ENCODE measurements around a stretch of chr18.

DNA sequence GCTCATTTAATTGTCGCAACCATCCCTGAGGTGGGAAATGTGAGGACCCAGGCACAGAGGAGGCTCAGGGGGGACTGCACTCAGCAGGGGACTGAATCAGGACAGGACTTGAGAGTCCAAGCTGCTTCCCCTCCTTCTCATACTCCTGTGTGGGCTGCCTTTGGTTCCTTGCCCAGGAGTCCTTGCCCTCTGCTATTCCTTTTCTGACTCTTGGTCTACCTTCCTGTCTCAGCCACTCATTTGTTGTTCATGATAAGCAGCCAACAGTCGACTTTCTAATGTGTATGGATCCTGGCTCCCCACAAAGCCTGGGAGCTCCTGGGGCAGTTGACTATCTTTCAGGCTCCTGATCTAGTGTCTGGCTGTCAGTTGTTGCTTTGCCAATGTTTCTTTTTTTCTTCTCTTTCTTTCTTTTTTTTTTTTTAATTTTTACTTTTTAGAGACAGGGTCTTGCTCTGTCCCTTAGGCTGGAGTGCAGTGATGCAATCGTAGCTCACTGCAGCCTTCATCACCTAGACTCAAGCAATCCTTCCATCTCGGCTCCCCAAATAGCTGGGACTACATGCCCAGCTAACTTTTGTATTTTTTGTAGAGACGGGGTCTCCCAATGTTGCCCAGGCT is 28.4 kb downstream of the GATA6 start:
- RRBS, 2 experiments, result no CpG with 5 or more reads among the region's 5 CpGs

- RRBS, 2 experiments, result no CpG with 5 or more reads among the region's 10 CpGs
These were observed 84.7 kb downstream of the GATA6 start for GRCh38 chr18:22254068-22254434.

DNA sequence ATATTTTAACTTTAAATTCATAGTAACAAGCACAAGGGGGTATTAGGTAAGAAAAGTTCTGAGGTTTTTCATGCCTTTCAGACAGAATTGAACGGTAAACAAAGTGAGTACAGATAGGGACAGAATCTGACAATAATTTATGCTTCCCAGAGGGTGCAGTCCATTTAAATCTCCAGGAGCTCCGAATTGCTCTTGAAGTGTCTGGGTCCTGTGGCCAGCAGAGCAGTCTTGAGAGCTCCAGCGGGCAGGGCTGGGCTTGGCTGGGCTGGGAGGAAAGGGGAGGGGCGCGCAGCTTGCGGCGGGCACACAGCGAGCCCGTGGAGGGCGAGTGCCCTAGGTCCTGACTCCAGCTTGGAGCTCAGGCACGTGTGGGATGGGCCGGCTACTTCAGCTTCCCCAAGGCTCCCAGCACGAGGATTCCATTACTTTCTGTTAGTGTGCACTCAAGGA is 93.7 kb downstream of the CTAGE1 start:
- RRBS, 2 experiments, result no CpG with 5 or more reads among the region's 13 CpGs

GRCh38 chr18:22347670-22348438 is 69.9 kb downstream of the CTAGE1 start:
- RRBS, 2 experiments, result no CpG with 5 or more reads among the region's 21 CpGs

- RRBS, 2 experiments, result no CpG with 5 or more reads among the region's 2 CpGs
These were observed 68.4 kb downstream of the CTAGE1 start for GRCh38 chr18:22349385-22349554.

- RRBS, 2 experiments, result no CpG with 5 or more reads among the region's 9 CpGs
These were observed 68.1 kb downstream of the CTAGE1 start for GRCh38 chr18:22349555-22350103.

DNA sequence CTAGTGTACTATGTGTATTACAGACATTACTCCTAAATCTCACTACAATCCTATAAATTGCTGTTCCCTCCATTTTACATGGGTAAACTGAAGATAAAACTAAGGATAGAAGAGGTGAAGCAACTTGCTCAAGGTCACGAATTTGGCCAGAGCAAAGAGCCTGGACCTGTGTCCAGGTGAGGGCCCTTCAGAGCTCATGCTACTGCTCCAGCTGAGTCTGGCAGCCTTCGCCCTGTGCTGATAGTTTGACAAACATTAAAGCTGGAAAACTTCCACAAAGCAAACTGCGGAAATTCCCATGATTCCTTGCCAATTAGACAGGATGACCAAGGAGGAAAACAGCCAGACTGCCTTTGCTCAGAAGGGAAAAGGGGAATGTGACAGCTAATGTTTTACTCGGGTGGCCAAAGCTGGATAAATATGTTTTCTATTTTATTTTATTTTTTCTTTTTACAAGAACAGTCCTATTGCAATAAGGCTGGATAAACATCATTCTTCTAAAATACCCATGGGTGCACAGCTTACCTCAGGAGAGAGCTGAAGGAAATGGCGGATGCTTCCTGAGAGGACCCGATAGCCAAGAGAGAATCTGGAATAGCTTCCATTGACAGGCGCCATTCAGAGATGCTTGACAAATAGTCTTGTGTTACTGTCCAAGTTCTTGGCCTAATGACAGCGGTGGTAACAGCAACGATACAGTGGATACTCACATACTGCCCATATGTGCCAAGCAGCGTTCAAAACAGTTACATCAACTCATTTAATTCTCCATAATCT is 5.3 kb upstream of the CTAGE1 start:
- RRBS, 2 experiments, result no CpG with 5 or more reads among the region's 10 CpGs

DNA sequence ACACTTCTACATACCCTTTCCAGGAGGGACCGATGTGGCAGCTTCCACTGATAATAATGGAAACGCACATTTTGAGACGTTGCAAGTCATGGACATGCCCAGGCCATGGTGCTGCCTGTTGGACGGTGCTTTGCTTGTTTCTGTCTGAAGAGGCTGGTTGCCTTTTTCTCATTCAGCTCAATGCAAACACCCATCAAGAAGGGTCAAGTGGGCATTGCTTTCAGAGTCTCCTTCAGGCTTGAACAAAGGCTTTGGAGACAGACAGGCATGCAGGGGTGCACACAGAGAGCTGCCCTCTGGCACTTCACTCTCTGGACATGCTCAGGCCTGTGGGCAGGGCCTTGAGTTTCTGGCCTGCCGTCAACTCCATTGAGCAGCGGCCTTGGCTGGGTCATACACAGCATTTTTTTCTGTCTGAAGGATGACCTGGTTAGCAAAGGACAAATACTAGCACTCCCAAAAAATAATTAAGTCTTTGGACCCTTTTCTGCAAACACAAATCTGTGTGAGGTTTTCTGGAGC is 124.5 kb upstream of the CTAGE1 start:
- RRBS, 2 experiments, result no CpG with 5 or more reads among the region's 6 CpGs

GRCh38 chr18:22683998-22684660 is 249.0 kb upstream of the RBBP8 start:
- RRBS, 2 experiments, result no CpG with 5 or more reads among the region's 3 CpGs

DNA sequence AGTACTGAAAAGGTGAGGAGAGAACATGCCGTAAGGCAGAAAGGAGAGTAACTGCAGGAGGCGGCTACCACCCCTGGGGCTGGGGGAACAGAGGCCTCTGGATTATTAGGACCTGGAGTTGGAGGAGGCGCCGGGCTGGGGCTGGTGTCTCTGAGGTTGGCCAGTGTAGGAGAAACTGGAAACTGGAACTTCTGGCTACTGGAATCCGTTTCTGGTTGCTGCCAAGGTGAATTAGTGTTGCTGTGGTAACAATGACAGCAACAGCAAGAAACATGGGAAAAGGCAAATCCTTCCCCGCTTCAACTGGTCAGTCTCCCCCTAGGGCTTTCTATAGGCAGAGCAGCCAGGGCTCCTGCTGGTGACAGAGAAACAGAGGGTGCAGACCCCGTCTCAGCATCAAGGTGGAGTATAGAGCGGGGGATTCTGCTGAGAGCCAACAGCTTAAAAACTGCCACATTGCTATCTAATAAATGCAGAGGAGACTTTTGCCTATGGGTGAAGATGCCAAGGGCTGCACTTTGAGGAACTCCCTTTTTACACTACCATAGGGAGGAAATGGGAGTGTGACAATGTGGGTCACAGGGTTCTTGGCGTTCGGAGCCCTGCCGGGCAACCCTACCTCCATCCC is 81.5 kb upstream of the CABLES1 start:
- RRBS, 2 experiments, result no CpG with 5 or more reads among the region's 11 CpGs

GRCh38 chr18:23133803-23134755 is 1.2 kb upstream of the CABLES1 start:
- RRBS, 2 experiments, result no CpG with 5 or more reads among the region's 18 CpGs

DNA sequence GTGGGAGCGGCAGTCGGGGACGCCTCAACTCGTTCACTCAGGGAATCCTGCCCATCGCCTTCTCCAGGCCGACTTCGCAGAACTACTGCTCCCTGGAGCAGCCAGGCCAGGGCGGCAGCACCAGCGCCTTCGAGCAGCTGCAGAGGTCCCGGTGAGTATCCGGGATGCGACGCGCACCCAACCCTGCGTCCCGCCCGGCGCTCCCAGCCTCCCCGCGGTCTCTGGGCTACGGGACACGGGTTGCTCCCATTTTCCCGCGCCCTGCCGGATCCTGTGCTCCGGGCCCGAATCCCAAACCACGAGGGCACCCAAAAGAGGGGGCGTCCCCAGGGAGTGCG is 1.1 kb downstream of the CABLES1 start:
- RRBS, 2 experiments, result 1 to 2% methylated on average over 9 to 14 of the region's 31 CpGs

- RRBS, 2 experiments, result 3 to 5% methylated on average over 13 to 17 of the region's 29 CpGs
These were observed 1.5 kb downstream of the CABLES1 start for GRCh38 chr18:23136795-23137197.

GRCh38 chr18:23258299-23258673 is 123.0 kb downstream of the CABLES1 start:
- RRBS, 2 experiments, result no CpG with 5 or more reads among the region's 9 CpGs

DNA sequence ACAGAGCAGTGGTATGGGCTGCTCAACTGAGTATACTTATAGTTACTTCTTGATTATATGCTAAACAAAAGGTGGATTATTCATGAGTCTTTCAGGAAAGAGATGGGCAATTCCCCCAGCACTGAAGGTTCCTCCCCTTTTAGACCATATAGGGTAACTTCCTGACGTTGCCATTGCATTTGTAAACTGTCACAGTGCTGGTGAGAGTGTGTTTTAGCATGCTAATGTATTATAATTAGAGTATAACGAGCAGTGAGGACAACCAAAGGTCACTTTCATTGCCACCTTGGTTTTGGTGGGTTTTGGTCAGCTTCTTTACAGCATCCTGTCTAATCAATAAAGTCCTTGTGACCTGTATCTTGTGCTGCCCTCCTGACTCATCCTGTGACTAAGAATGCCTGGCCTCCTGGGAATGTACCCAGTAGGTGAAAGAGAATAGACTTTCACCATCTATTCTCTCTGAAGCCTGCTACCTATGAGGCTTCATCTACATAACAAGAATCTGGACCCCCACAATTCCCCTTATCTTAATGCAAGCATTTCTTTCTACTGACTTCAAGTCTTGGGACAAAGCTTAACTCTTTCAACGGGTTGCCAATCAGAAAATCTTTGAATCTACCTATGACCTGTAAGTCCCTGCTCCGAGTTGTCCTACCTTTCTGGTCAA is 148.7 kb downstream of the CABLES1 start:
- RRBS, 2 experiments, result no CpG with 5 or more reads among the region's 4 CpGs

DNA sequence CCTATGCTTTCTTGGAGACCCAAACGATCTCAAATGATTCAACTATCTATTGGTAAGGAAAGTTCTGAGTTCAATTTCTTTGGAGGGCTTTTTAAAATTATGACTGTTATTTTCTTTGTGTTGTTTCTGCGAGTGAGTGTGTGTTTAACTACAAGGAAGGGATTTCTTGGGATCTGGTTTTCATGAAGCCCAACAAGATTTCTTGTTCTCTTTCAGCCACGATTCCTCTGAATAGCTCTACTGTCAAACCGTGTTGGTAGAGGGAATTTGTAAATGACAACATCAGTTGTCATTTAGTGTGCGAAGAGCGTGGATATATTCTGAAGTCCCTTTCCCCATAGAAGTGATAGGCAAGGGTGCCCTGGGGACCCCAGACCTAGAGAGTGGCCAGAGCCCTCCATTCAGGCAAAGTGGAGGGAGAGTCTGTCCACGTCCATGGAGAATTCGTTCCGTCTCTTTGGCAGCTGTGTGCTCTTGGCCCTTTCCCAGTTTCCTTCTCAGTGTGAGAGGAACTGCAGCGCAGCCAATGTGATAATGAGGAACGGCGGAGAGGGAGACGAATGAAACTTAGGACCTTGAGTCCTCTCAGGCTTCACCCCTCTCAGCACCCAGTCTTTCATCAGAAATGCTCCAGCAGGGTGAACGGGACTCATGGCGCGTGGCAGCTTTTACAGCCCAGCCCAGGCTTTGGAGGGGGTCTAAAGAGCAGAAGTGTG is 79.9 kb downstream of the TMEM241 start:
- RRBS, 2 experiments, result no CpG with 5 or more reads among the region's 16 CpGs

- RRBS, 2 experiments, result no CpG with 5 or more reads among the region's 11 CpGs
These were observed 36.2 kb downstream of the TMEM241 start for GRCh38 chr18:23401294-23402264.

- RRBS, 2 experiments, result no CpG with 5 or more reads among the region's 7 CpGs
These were observed 479 bp upstream of the RIOK3 start for GRCh38 chr18:23452657-23452958.

- RRBS, 2 experiments, result no CpG with 5 or more reads among the region's 12 CpGs
These were observed 678 bp downstream of the RIOK3 start for GRCh38 chr18:23453684-23454246.

- RRBS, 2 experiments, result no CpG with 5 or more reads among the region's 4 CpGs
These were observed 15.4 kb downstream of the RIOK3 start for GRCh38 chr18:23468426-23468882.

All from NT2/D1 (cell line).